ENCODE measurements around the genes CLEC18C and AARS1.

DNA sequence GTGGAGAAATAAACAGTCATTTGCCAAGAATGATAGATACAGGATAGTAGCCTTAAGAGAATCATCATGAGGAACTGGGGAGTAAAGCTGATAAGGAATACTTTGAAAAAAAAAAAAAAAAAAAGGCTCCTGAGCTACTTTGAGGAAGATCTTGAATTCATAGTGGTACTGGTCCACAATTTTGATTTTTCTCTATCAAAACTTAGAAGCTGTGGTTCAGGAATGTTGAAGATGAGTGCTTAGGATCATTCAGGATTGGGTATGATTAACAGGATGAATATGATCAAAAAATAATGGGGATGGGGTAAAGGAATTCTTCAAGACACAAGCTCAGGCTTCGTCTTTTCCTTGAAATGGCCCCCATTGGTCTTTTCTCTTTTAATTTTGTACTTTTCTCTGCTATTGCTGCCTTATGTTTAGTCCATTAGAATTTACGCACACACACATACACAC lies 34.9 kb downstream of the NFAT5 start:
- RAMPAGE, long total RNA: no peak
- RRBS: no CpG with 5 or more reads among the region's 2 CpGs

- RAMPAGE, long total RNA: no peak
- RRBS: no CpG with 5 or more reads among the region's 1 CpG
Observed at GRCh38 chr16:69639240-69639947, 73.6 kb downstream of the NFAT5 start.

- RAMPAGE, long total RNA: no peak
- RRBS: no CpG with 5 or more reads among the region's 4 CpGs
Observed at GRCh38 chr16:69676335-69677653, 49.6 kb downstream of the NQO1 start.

DNA sequence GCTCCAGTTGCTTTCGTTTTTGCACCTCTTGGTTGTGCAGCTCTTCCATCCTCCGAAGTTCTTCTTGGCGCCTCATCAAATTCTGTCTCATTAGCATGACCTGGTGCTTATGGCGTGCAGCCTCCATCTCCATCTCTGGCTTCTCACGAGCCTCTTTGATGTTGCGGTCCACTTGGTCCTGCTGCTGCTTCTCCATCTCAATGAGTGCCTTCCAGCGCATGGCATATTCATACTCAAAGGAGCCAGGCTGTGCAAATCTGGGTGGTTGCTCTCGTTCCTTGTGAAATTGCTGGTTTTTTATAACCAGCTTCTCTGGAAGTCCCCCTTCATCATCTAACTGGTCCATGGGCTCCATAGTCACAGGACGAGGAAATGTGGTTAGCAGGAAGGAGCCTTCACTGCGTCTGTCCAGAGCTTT lies 2.2 kb upstream of the NOB1 start:
- RAMPAGE, long total RNA: no peak
- RRBS: no CpG with 5 or more reads among the region's 10 CpGs

DNA sequence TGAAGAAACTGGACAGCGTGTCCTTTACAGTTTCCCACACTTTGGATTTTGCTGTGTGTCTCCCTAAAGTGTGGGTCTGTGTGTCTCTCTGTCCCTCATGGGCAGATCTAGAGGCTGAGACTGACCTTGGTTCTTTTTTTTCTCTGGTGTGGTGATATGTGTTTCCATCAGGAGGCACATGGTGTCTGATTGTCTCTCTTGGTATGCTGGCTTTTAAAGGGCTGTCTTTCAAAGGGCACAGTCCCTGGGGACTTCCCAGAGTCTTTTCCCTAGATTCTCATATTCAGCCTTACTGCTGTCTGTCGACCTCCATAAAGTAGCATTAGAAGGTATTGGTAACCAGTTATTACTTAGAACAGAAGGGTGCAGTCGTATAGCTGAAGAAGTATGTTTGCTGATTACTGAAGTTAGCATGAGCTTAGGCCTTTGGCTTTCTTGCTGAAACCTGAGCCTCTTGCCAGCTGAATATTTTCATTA lies 71.2 kb downstream of the WWP2 start:
- RAMPAGE, long total RNA: no peak
- RRBS: no CpG with 5 or more reads among the region's 3 CpGs

DNA sequence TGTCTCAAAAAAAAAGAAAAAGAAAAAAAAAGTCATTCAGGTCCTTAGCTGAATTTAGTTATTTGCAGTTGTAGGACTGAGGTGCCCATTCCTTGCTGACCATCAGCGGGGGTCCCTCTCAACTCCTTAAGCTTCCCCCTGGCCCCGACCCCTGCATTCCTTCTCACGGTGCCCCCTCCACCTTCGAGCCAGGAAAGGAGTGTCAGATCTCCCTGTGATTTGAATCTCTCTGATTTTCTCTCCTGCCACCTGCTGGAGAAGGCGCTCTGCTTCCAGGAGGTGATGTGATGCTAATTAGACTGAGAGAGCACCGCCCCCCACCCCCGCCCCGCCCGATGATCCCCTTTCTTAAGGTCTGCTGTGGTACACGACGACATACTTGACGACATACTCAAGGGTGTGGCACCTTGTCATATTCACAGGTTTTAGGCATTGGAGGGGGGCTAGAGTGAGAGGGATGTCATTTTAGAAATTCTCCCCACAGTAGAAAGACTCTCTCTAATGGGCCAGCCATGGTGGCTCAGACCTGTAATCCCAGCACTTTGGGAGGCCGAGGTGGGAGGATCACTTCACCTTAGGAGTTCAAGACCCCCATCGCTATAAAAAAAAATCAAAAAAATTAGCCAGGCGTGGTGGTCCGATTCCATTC lies 91.5 kb upstream of the CLEC18A start:
- RAMPAGE, long total RNA: no peak
- RRBS: no CpG with 5 or more reads among the region's 16 CpGs

- RAMPAGE, long total RNA: no peak
- RRBS: no CpG with 5 or more reads among the region's 15 CpGs
Observed at GRCh38 chr16:69942144-69942666, 8.9 kb upstream of the CLEC18A start.

DNA sequence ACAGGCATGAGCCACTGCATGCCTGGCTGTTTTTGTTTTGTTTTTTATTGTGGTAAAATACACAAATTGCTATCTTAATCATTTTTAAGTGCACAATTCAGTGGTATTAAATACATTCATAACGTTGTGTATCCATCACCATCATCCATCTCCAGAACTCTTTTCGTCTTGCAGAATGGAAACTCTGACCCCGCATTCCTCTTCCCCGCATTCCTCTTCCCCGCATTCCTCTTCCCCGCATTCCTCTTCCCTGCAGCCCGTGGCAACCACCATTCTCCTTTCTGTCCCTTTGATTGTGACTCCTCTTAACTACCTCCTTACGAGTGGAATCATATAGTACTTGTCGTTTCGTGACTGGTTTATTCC lies 7.9 kb upstream of the CLEC18A start:
- RAMPAGE, long total RNA: no peak
- RRBS: no CpG with 5 or more reads among the region's 10 CpGs

DNA sequence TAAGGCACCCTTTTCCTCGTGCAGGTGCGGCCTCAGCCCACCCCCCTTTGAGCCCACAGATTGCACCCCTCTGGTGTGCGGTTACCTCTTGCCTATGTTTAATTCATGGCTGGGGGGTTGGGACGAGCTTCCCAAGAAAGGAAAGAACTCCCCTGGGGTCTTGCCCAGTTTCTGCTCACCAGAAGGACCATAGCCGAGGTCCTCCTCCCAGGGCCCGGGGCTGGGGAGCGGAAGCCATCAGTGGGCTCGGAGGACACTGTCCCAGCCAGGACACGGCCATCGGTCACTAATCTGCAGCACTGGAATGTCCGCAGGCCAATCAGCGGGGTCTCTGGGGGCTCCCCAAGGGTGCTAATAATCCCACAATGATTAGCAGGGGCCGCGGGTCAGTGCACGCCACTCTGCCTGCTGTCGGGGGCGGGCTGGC lies at the start of gene CLEC18C:
CLEC18C (plus strand) TSS at position 163 of the 427 bp plus-strand sequence.
- RAMPAGE, long total RNA: no peak
- RRBS: no CpG with 5 or more reads among the region's 17 CpGs

DNA sequence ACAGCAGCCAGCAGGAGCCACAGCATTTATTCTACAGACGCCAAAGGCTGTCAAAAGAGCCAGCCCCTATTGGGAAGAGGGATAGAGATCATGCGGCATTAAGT lies 399 bp upstream of the EXOSC6 start:
- RAMPAGE, long total RNA: no peak
- RRBS: no CpG with 5 or more reads among the region's 2 CpGs

DNA sequence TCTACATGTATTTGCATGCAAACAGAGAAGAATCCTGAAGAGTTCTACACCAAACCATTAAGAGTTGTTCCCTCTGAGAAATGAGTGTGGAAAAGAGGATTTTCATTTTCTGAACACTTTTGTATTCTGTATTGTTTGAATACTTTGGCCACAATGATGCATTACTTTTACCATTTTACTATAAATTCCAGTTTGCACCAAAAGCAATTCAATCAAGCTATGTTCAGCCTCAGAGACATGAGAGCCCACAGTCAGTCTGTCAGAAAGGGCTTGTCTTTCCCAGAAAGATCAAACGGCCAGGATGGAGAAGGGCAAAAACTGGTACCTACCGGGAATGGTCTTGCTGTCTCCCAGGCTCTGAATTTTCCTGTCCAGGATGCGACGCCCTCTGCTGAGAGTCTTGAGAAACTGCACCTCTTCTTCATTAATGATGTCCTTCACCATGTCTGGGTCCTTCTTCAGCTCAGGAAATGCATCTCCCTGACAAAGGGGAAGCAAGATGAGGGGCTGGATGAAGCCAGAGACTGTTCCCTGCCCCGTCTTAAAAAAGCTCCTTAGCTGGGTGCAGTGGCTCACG lies 15.7 kb upstream of the EXOSC6 start:
- RAMPAGE, long total RNA: no peak
- RRBS: no CpG with 5 or more reads among the region's 6 CpGs

DNA sequence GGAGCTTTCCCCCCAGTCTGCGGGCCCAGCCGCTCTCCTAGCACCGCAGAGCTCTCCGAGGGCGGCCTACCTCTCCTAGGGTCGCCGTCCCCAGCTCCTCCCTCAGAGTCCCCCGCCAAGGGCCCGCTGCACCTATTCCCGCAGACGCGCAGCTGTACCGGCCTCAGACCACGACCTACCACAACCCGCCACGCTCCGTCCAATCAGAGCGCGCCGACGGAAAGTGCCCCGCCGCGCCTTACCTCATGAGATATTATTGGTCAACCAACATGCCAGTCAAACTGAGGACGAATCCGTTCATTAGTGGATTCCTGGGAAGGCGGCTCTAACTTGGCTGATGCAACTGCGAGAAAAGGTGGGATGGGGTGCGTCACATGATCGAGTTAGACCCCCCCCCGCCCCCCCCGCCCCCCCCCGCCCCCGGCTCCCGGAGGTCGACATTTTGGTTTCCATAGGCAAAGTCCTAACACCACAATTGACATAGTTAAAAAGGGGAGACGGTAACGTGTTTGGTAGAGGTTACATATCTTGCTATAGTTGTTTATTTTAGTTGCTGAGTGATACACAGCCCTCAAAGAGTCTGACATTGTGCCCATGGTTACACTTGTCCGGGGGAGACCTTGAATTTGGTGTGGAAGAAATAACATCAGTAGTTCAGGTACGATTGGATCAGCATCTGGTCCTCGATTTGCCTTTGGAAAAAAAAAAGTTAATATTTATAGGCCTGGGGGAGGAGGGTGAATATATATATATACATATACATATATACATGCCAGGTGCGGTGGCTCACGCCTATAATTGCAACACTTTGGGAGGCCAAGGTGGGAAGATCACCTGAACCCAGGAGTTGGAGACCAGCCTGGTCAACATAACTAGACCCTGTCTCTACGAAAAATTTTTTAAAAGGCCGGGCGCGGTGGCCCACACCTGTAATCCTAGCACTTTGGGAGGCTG lies at the start of gene AARS1:
AARS1 (minus strand) TSS at position 156 of the 954 bp plus-strand sequence.
- RAMPAGE, long total RNA: start-site peak on the minus strand centred at position 126 of the sequence, 68 bp wide, 1,367 and 862 reads in 2 replicates
- RRBS: 15% methylated on average over 4 of the region's 47 CpGs

DNA sequence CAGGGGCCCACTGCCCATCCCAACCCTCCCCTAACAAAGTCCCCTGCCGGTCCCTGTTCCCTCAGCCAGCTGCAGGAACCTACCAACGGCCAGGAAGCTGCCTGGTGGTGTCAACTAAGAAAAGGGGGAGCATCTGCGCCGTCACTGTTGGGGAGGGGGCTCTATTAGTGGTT lies 33.4 kb downstream of the DDX19A start:
- RAMPAGE, long total RNA: no peak
- RRBS: no CpG with 5 or more reads among the region's 4 CpGs

DNA sequence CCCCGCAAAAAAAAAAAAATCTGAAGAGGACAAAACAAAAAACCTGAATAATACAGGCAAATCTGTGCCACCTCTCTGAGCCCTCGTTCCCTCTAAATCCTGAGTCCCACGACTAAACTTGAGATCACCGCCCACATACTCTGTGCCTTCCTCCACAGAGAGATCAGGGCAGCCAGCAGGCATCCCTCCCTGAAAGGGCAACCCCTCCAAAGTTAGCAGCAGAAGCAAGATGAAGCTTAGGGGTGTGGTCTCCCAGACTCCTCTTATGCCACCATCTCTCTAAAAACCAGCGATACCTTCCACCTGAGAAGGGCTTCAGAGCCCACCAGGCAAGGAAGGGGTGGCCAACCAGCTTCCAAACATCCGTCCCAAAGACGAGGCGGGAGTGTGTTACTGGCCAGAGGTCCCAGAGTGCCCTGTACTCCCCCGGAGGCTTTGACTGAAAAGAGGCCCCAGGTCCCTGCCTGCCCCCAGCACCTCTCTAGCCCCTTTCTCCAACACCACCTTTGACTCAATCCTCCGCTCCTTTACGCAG lies 1.3 kb downstream of the ST3GAL2 start:
- RAMPAGE, long total RNA: no peak
- RRBS: no CpG with 5 or more reads among the region's 11 CpGs

GRCh38 chr16:70561414-70562092 lies 37.9 kb downstream of the SF3B3 start:
- RAMPAGE, long total RNA: no peak
- RRBS: no CpG with 5 or more reads among the region's 10 CpGs

DNA sequence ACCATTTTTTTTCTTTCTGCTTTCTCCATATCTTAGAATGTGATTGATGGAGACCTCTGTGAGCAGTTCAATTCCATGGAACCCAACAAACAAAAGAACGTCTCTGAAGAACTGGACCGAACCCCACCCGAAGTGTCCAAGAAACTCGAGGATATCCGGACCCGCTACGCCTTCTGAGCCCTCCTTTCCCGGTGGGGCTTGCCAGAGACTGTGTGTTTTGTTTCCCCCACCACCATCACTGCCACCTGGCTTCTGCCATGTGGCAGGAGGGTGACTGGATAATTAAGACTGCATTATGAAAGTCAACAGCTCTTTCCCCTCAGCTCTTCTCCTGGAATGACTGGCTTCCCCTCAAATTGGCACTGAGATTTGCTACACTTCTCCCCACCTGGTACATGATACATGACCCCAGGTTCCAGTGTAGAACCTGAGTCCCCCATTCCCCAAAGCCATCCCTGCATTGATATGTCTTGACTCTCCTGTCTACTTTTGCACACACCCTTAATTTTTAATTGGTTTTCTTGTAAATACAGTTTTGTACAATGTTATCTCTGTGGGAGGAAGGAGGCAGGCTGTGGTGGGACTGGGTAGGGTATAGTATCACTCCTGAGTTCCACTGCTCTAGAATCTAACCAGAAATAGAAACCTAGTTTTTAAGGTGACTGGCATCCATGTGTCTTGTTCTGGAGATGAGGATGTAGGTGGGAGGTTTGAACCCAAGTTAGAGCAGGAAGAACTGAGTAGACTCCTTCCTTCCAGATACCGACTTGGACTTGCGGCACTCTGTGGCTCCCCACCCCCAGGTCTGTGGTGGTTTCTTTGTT lies 48.2 kb downstream of the SF3B3 start:
- RAMPAGE, long total RNA: no peak
- RRBS: no CpG with 5 or more reads among the region's 10 CpGs

GRCh38 chr16:70572815-70573251 lies 49.2 kb downstream of the SF3B3 start:
- RAMPAGE, long total RNA: no peak
- RRBS: no CpG with 5 or more reads among the region's 4 CpGs

GRCh38 chr16:70677531-70678173 lies 8.2 kb downstream of the MTSS2 start:
- RAMPAGE, long total RNA: no peak
- RRBS: no CpG with 5 or more reads among the region's 15 CpGs

DNA sequence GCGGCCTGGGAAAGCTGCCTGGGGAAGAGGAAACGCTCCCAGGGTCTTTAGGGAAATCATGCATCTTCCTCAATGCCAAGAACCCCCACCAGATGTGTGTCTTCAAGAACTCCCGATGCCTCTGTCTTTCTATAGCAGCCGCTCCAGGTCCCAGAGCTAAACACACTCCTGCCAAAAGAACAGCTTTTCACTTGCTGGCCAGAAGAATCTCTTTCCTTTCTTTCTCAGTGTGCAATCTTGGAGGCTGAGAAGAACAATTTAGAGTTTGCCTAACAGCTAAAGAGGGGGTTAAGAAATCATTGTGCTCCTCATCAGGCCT lies 41.1 kb upstream of the MTSS2 start:
- RAMPAGE, long total RNA: no peak
- RRBS: no CpG with 5 or more reads among the region's 4 CpGs

GRCh38 chr16:70735082-70735862 lies 49.4 kb upstream of the MTSS2 start:
- RAMPAGE, long total RNA: no peak
- RRBS: no CpG with 5 or more reads among the region's 13 CpGs